RPMI7951 (cell line): ENCODE measurements around the genes MYRFL and CAPS2.

DNA sequence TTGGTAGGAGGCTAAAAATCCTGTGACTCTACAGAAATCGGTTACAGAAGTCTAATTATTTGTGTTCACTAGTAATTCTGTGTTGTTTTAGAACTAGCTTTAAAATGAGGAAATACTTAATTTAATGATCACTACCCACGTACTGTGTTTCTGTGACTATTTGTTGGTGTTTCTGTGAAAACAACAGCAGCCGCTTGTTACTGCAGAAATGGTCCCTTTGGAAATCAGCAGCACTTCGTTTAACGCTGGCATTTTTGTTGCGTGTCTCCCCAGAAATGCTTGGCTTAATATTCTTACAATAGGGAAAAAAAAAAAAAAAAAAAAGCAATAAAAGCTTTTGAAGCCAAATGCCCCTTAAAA lies 52.7 kb upstream of the FRS2 start:
- RAMPAGE, long total RNA = no peak

DNA sequence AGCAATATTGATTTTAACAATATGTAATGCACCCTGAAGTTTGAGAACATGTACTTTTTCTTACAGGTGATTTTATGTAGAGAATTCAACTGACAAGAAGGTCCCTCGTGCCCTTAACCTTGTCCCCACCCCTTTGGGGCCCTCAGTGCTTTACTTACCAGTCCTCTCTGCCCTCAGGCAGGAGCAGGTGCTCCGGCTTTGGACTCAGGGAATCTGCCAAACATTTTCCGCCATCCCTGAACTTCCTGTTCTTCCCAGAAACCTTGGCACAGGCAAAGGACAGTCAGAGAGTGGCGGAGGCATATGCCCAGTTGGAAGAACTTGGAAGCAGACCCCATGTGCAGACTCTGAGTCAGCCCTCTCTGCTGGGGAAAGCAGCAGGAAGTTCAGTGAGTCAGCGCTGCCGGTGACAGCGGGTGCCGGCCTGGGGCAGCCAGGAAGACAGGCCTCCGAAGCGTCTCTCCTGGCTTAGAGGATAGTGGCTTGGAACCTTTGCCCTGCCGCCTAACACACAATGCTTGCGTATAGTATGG lies 10.1 kb downstream of the BEST3 start:
- RAMPAGE, long total RNA = no peak

- RAMPAGE, long total RNA = no peak
Observed at GRCh38 chr12:69825065-69825374, at the start of gene MYRFL. MYRFL (plus strand) TSS chr12:69825227.

GRCh38 chr12:70049630-70050376 lies 193.4 kb upstream of the CNOT2 start:
- RAMPAGE, long total RNA = no peak

DNA sequence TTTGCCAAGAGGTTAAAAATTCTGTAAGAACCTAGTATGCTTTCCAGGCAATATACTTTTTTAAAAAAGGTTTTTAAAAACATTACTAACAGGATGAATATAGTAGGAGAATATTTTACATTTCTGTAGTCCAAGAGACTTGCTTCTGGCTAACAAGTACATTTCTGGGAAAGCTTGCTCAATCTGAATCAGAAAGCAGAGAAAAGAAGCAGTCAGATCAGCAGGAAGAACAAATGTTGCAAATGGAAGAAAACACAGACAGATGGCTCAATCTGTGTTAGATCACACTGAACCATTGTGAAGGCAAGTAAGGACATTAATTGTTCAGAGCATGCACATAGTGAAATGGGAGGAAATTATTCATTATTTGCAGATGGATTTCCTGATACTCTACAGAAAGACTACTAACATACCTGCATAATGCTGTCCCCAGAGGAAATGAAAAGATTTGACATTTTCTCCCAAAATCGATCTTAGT lies 65.2 kb upstream of the CNOT2 start:
- RAMPAGE, long total RNA = no peak

GRCh38 chr12:70550020-70550597 lies 87.1 kb downstream of the PTPRB start:
- RAMPAGE, long total RNA = no peak

GRCh38 chr12:70690861-70692143 lies 54.1 kb upstream of the PTPRB start:
- RAMPAGE, long total RNA = no peak

DNA sequence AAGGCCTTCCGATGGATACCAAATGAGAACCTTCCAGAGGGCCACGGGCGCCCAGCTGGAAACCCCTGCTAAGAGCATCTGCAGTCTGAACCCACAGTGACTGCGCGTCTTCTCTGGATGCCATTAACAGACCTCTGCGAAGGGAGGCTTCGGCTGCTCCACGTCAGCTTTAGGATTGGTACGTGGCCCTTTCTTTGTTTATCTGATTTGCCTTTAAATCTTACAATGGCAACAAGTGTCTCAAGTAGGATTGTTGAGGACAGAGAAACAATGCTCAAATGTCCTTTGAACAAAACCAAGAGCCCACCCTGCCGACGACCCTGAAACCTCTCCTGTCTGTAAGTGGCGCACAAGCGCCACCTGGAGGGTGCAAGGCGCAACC lies 82.4 kb upstream of the PTPRB start:
- RAMPAGE, long total RNA = no peak

- RAMPAGE, long total RNA = no peak
Observed at GRCh38 chr12:71609791-71610201, 53.9 kb downstream of the ZFC3H1 start.

DNA sequence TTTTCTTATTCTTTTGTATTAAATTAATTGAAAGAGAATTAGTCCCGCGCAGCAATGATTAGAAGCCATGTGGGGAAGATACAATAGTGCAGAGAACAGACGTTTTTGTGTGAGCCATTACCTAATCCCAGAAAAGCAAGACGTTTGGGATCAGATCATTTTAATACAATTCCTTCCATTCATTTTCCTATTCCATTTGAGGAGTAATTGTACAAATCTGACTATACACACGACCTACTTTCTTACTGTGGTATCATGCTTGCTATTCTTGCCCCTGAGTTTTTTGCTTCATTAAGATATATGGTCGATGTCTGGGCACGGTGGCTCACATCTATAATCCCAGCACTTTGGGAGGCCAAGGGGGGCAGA lies 13.4 kb downstream of the TMEM19 start:
- RAMPAGE, long total RNA = no peak

GRCh38 chr12:71769919-71770335 lies 15.3 kb downstream of the RAB21 start:
- RAMPAGE, long total RNA = no peak

DNA sequence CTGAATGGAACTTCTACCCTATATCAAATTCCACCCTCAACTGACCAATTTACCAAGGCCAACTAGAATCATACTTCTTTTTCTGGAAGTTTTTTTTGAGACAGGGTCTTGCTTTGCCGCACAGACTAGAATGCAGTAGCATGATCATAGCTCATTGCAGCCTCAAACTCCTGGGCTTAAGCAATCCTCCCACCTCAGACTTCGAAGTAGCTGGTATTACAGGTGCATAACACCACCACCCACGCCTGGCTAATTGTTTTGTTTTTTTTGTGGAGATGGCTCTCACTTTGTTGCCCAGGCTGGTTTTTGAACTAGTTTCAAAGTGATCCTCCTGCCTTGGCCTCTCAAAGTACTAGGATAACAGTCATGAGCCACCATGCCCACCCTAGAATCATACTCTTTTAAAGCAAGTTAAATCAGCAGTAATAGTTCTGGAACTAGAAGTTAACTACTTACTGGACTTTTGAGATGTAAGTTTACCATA lies 37.2 kb downstream of the RAB21 start:
- RAMPAGE, long total RNA = no peak

GRCh38 chr12:75329885-75330523 lies at the start of gene CAPS2:
CAPS2 (minus strand) TSS chr12:75330324.
- RAMPAGE, long total RNA = no peak

- RAMPAGE, long total RNA = no peak
Observed at GRCh38 chr12:75472180-75472532, 8.4 kb upstream of the GLIPR1 start.

- RAMPAGE, long total RNA = no peak
Observed at GRCh38 chr12:75478523-75479167, 1.9 kb upstream of the GLIPR1 start.

DNA sequence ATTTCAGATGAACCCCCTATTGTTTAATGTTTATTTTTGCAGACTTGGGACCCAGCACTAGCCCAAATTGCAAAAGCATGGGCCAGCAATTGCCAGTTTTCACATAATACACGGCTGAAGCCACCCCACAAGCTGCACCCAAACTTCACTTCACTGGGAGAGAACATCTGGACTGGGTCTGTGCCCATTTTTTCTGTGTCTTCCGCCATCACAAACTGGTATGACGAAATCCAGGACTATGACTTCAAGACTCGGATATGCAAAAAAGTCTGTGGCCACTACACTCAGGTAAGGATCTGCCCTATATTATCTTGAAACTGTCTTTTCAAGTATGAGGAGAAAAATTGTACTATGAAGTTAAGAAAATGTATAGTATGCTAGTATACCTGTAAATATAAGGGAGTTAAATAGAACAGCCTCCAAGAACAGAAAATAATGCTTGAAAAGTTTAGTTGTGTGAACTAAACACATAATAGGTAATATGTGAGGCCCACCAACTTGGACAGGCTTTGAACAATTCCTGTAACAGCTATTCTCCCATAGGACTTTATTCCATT lies 1.3 kb downstream of the GLIPR1 start:
- RAMPAGE, long total RNA = no peak

DNA sequence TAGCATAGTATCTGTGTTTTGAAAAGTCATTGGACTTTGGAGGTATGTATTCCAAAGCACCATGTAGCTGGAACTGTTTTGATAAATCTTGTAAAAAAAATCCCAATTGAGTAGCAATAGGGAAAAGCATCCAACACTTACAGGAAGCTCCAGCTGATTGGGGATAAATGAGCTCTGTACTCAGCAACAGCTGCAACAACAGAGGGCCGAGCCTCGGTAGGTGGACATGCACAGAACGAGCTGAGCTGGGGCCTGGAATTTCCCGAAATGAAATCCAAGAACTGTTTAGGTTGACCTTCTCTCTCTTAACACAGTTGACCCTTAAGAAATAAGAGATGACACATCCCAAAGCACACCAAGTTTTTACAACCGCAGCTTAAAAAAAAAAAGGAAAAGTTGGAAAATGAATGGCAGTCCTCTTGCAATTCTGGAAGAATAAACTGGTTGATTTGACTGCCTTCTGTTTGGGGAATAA lies 194.6 kb upstream of the KRR1 start:
- RAMPAGE, long total RNA = no peak

- RAMPAGE, long total RNA = no peak
Observed at GRCh38 chr12:75820727-75821211, 263.7 kb downstream of the NAP1L1 start.

DNA sequence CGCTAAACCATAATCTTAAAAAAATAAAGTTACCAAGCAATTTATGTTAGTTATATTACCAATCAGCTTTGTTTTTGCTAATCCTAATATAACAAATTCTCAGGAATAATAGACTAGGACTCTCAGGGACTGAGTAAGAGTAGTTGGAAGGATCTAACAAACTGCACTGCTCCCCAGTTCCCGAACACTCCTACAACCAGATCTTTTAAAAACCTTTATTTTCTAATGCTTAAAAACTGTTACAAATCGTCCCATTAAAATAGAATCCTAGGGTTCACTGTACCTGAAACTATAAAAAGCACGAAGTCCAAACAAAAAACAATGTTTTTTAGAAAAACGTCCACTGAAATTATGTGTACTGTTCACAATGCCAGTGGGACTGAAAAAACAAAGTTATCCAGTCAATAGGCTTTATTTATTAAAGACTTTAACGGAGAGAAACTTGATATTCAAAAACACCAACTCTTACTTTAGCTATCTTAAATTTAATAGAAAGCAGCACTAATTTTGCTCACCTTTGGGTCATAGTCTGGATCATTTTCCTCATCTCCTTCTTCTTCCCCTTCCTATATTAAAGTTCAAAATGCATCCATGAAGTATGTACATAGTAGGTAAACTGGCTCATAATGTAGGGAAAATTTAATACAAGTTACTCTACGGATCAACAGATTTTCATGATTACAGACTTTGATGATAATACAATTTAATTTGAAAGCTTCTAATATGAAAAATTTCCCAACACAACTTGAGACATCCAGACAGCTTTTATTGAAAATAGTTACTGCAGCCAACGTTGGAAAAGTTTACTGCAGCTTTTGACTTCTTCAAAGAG lies 35.6 kb downstream of the NAP1L1 start:
- RAMPAGE, long total RNA = no peak

DNA sequence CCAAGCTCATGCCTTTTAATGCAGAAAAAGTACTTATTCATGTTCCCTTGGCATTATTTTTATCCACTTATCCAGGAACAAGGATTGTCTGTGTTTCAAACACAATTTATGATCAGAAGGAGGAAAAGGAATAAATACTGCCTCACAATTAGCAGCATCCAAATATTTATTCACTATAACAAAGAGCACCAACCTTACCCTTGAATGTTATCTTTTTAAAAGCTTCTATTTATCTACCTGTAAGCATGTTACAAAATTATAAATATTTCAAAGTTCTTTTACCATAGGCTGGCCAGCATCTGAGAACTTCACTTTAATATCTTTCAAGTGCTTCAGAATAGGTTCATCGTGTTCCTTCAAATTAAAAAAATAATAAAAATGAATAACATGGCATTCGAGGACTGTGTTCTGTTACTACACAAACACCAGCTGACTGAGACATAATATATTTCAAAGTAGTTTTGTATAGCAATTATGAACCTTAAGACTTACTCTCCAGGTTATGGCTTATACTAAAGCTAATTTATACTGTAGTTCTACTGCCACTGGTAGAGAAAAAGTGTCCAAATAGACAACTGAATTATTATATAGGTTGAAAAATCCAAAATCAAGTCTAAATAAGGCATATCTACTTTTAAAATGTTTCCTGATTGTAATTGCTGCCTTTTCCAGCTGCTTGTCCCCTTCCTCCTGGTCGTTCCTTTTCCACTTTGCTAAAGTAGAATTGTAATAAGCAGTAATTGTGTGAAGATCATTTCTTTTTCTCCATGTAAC lies 29.6 kb downstream of the NAP1L1 start:
- RAMPAGE, long total RNA = no peak